Bile duct (tissue), 1 donor: Measurements from ENCODE around the genes PSMD3, CSF3, MED24 and THRA.

GRCh38 chr17:39365290-39365949 is 36.0 kb downstream of the FBXL20 start:
- PRO-cap = no peak

DNA sequence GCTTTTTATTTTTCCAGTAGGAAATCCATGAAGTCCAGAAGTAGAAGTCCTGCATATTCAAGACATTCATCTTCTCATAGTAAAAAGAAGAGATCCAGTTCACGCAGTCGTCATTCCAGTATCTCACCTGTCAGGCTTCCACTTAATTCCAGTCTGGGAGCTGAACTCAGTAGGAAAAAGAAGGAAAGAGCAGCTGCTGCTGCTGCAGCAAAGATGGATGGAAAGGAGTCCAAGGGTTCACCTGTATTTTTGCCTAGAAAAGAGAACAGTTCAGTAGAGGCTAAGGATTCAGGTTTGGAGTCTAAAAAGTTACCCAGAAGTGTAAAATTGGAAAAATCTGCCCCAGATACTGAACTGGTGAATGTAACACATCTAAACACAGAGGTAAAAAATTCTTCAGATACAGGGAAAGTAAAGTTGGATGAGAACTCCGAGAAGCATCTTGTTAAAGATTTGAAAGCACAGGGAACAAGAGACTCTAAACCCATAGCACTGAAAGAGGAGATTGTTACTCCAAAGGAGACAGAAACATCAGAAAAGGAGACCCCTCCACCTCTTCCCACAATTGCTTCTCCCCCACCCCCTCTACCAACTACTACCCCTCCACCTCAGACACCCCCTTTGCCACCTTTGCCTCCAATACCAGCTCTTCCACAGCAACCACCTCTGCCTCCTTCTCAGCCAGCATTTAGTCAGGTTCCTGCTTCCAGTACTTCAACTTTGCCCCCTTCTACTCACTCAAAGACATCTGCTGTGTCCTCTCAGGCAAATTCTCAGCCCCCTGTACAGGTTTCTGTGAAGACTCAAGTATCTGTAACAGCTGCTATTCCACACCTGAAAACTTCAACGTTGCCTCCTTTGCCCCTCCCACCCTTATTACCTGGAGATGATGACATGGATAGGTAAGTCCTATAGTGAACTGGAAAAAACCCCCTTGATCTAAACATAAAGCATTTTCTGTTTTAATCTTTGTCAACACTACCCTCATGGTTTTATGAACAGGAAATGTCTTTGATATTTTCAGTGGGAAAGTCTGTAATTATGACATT is 9.9 kb downstream of the CDK12 start:
- PRO-cap = no peak

DNA sequence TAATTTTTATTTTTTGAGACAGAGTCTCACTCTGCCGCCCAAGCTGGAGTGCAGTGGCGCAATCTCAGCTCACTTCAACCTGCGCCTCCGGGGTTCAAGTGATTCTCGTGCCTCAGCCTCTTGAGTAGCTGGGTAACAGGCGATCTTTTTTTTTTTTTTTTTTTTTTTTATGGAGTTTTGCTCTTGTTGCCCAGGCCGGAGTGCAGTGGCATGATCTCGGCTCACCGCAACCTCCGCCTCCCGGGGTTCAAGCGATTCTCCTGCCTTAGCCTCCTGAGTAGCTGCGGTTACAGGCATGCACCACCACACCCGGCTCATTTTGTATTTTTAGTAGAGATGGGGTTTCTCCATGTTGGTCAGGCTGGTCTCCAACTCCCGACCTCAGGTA is 63.2 kb downstream of the NEUROD2 start:
- PRO-cap = no peak

DNA sequence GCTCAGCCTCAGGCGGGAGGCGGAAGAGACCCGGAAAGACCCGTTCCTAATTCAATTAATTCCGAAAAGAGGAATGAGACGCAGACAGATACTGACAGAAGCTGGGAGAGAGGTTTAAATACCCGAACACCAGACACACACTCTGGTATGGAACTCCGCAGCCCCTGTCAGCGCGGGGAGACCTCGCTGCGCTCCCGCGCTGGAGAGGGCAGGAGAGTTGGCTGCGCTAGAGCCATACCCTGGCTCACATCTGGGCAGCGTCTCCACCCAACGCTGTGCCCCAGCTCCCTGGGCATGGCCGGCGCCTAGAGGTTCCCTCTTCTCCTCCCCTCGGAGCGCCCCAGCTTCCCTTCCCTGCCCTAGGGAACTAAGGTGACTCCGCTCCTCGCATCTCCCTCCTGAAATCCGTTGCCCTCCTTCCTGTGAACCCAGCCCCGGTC is 8.0 kb downstream of the NEUROD2 start:
- PRO-cap = no peak

DNA sequence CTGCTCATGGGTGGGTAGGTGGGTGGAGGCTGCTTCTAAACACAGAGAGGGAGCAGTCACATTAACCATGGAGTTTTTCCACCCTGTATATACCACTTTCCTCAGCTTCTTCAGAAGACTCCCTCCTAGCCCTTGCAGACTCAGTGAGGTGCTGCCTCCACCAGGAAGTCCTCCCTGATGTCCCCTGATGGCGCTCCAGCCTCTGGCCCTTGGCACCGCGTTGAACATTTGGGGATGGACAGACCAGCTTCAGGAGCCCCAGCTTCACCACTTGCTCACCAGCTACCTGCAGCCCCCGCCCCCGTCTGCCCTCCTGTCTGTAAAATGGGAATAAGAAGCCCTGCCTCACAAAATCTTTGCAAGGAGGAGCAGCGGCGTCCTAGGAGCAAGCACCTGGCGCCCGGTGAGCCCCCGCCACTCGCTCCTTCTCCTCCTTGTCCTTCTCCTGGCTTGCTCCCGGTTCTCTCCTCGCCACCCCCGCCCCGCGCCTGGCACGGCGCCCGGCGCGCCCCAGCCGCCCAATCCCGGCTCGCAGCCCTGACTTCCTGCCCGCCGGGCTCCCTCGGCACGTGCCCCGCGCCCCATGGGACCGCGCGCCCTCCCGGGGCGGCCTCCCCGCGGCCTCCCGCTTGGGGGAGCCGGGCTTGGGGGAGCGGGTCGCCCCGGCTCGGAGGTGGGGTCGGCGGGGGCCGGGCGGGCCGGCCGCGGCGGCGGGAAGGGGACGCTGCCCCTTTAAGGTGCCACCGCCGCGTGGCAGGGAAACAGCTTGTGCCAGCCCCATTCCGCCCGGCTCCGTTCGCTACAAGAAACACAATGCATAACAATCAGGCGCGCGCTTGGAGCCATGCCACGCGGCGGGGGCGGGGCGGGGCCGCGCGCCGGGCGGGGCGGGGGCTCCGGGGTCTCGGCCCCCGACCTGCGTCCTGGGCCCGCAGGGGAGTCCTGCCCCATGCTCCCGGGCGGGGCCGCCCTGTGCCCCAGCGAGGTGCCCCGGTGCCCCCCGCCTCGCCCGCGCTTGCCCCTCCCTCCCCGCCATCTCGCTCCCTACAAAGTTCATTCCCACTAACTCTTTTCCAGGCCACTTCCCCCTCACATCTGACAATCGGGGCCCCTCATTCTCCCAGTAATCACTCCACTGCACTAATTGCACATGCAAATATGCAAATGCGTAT is 9.1 kb upstream of the PPP1R1B start:
- PRO-cap = no peak

DNA sequence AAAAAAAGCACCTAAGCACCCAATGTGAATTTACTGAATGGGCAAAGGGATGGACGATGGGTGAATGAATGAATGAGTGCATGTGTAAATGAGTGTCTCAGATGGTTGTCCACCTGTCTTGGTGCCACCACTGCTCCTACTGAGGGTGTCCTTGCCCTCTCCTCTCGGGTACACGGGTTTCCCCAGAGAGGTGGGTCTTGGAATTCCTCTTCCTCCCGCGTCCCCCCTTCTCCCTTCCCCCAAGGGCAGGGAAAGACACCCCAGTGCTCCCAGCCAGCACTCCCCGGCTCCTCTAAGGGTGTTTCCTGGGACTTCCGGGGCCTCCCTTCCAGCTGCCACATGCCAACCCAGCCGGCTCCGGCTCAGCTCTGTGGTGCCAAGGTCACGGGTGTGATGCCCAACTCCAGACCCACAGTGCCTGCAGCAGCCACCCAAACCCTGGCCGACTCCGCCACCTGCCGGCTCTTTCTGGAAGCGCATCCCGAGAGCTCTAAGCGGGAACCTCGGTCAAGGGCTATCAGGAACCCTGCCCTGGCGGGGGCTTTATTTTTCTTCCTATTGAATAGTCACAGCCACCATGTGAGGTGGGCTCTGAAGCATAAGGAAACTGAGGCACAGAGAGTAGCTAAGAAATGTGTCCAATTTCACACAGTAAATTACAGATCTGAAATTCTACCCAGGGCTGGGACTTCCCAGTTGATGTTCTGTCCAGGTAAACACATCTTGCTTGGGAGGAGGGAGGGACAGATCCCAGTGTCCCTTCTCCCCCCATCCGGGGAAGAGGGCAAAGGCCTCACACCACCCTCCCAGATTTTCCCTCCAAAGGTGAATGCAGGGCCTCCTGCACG is 3.4 kb upstream of the PPP1R1B start:
- PRO-cap = no peak

DNA sequence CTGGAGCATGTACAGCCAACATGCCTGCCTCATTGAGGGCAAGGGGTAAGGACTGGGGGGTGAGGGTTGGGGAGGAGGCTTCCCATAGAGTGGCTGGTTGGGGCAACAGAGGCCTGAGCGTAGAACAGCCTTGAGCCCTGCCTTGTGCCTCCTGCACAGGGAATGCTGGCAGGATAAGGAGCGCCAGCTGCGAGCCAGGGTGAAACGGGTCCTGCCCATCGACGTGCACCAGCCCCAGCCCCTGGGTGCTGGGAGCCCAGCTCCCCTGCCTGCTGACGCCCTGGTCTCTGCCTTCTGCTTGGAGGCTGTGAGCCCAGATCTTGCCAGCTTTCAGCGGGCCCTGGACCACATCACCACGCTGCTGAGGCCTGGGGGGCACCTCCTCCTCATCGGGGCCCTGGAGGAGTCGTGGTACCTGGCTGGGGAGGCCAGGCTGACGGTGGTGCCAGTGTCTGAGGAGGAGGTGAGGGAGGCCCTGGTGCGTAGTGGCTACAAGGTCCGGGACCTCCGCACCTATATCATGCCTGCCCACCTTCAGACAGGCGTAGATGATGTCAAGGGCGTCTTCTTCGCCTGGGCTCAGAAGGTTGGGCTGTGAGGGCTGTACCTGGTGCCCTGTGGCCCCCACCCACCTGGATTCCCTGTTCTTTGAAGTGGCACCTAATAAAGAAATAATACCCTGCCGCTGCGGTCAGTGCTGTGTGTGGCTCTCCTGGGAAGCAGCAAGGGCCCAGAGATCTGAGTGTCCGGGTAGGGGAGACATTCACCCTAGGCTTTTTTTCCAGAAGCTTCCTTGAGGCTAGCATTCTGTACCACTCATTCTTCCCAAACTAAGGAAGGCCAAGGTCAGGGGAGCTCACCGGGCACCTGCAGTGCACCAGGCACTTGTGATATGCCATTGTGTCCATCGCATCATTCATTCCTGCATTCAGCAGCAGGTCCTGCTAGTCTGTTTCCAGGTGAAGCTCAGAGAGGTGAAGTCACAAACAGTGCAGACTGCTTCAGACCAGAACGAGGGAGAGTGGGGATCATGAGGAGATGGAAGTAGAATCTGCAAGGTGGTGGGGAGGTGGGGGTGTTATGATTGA is 1.9 kb downstream of the PNMT start:
- PRO-cap = no peak

DNA sequence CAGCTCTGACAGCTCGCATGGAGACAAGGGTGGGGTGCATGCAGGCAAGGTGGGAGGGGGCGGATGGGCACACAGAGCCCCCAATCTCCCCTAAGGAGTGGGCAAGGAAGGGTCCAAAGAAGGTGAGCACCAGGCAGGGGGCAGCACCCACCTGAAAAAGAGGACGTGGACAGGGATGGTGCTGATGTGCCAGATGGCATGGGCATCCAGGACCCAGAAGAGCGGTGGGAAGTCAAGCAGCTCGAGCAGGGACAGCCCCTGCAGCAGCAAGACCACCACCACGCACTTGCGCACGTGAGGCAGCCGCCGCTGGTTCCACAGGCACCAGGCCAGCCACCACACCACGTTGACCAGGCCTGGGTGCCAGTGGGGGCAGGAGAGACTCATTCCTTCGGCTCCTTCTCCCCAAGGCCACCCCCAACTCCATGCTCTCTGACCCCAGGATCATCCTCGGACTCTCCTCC is 4.7 kb downstream of the PNMT start:
- PRO-cap = no peak

- PRO-cap = no peak
Observed at GRCh38 chr17:39709470-39710608, 10.0 kb downstream of the ERBB2 start.

DNA sequence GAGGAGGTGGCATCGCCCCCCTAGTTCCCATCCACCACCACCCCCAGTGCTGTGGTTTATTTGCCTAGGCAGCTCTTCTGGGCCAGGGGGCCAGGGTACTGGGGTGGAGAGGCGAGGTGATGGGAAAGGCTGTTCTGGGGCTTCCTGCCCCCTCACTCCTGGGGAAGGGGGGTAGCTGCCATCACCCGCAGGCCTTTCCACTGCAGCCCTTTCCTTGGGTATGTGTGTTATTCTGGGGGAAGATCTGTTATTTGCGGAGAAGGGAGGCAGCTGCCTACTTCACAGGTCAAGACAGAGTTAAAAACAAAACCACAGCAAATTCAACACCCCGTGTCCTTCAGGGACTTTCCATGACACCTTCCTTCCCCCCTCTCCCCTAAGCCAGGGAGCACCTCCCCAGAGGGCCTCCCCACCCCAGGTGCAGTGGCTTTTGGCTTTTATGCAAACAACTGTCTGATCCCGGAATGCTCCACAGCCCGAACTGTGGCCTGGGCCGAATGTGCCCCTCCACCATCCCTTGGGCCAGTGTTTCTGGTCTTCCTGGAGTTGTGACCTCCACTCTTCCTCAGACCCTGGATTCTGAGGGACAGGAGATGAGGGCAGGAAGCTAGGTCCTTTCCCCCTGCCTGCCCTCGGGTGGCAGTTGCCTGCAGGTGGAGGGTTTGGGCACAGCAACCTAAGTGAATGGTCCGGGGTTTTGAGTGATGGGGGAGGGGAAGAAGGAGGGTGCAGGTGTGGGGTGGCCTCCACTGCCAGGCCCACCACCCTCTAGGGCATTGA is 18.3 kb downstream of the GRB7 start:
- PRO-cap = no peak

DNA sequence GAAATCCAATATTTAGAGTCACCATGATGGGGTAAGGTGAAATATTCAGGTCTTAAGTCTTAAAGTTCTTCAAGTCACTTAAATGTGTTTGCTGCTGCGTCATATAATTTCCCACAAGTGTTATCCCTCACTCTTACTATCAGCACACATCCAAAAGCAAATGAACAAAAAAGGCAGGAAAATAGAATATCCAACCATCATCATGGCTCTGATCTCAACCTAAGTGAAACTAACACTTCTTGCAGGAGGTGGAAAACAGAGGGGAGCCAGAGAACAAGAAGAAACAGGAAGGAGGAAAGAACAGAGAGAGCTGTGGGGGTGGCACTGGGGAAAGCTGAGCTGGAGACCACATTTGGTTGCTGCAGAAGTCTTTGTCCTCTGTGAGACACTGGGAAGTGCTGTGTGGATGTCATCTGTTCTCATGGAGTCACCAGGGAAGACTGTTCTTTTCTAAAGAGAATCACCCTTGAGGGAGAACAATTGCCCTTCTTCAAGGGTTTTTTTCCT is 34.6 kb downstream of the GRB7 start:
- PRO-cap = no peak

DNA sequence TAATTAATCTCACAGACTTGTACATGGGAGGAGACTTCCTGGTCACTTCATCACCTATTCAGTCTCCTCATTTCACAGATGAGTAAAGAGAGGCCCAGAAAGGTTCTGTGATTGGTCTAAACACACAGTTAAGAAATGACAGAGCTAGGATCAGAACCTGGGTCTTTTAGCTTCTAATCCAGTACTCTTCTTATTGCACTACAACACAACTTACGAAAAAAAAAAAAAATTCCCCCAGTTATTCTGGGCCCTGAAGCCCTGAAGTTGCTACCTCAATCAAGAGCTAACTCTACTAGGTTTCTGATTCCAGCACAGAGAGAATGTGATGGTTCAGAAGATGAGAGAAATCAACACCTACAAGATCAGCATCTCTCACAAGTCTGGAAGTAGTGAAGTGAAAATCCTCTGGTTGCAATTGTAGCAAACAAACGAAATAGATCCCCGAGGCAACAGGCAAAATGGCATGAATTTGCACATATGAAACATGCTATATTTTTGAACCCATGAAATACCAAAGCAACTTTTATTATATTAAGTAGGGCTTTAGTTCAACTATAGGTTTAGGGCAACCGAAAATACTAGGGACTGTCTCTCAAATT is 37.4 kb downstream of the GRB7 start:
- PRO-cap = no peak

- PRO-cap = unidirectional peak, minus-strand start at chr17:39980418; bidirectional peak, plus-strand start at chr17:39980807, minus-strand start at chr17:39980471; bidirectional peak, plus-strand start at chr17:39981075, minus-strand start at chr17:39981062
Observed at GRCh38 chr17:39980173-39981282, at the start of gene PSMD3. PSMD3 (plus strand) TSS chr17:39980807.

GRCh38 chr17:39997509-39998474 is 17.2 kb downstream of the PSMD3 start:
- PRO-cap = no peak

DNA sequence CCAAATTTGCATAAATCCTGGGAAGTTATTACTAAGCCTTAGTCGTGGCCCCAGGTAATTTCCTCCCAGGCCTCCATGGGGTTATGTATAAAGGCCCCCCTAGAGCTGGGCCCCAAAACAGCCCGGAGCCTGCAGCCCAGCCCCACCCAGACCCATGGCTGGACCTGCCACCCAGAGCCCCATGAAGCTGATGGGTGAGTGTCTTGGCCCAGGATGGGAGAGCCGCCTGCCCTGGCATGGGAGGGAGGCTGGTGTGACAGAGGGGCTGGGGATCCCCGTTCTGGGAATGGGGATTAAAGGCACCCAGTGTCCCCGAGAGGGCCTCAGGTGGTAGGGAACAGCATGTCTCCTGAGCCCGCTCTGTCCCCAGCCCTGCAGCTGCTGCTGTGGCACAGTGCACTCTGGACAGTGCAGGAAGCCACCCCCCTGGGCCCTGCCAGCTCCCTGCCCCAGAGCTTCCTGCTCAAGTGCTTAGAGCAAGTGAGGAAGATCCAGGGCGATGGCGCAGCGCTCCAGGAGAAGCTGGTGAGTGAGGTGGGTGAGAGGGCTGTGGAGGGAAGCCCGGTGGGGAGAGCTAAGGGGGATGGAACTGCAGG is at the start of gene CSF3:
Gene CSF3 (plus strand): TSS at position 120 of the 596 bp plus-strand sequence.
- PRO-cap = no peak

GRCh38 chr17:40021390-40021802 is 6.2 kb downstream of the CSF3 start:
- PRO-cap = no peak

GRCh38 chr17:40036716-40036943 is 17.6 kb downstream of the MED24 start:
- PRO-cap = no peak

DNA sequence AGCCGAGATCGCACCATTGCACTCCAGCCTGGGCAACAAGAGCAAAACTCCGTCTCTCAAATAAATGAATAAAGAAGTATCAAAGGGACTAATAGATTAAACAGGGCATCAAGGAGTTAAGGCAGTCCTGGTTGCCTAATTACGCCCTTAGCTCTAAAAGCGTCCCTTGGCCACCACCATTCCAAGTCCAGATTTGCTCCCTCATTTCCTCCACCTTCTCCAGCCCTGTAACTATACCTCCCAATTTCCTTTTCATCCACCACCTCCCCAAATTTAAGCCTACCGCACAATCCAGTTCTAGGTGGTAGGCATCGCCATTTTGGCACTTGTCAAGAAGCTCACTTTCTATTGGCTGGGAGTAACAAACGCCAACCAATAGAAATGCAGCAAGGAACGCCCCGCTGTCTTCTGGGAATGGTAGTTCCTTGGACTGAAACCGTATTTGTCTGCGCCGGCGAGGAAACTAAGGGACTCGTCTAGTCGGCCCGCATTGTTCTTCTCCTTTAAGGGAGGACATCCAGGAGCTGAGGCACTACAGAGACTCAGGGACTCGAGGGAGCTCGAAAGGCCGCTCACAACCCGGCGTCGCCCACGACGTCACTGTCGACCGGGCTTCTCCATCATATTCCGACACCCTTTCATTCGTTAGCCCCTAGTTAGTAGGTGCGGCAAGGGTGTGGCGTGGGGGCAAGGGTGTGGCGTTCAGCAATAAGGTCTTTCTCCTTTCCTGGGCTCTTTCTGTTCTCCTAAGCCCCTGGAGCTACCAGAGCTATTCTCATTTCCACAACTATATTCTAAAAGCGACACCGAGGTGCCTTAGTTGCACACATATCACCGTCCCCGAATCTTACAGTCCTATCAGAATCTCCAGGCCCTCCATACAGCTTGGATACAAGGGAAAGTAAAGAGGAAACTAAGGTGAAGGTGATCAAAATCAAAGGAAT is at the start of gene MED24:
Gene MED24 (minus strand): TSS at position 331 of the 944 bp plus-strand sequence.
- PRO-cap = bidirectional peak, plus-strand start at position 535 of the sequence, minus-strand start at position 331 of the sequence

DNA sequence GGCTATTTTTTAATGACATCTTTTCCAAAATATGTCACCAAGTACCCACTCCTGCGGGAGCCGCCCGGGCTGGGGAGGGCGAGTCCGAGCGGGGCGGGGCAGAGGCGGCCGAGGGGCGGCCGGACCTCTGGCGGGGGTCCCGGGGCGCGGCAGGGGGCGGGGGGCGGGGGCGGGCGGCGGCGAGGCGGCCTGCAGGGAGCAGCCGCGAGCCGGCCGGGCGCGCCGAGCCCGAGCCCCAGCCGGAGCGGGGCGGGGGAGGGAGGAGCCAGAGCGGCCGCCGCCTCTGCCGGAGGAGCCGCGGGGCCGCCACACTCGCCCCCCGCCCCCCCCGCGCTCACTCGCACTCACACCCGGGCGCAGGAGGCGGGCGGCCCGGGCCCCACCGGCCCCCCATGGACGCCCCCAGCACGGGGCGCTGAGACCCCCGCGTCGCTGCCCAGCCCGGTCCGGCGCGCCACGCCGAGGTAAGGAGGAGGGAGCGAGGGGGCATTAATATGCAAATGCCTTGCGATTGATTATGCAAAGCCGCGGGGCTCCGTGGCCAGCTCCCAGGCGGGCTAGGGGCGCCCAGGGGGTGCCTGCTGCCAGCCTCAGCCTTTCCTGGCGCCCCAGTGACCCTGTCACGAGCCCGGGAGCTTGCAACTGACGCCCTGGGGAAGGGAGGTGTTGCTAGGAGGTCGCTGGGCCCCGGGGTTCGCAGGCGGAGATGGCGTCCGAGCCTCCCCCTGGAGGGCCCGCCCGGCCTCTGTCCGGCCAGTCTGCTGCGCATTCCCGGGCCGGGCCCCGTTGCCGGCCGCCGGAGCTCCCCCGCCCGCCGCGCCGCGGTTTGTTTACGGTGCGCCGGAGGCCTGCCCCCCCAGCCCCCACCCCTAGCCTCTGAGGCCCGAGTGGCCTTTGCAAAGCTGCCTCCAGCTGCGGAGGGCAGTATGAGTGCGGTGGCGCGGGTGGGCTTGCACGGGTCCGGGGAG is at the start of gene THRA:
Gene THRA (plus strand): TSS at position 337 of the 968 bp plus-strand sequence.
- PRO-cap = unidirectional peak, plus-strand start at position 309 of the sequence; unidirectional peak, plus-strand start at position 518 of the sequence; bidirectional peak, plus-strand start at position 756 of the sequence, minus-strand start at position 747 of the sequence

- PRO-cap = no peak
Observed at GRCh38 chr17:40089002-40090098, 11.0 kb downstream of the NR1D1 start.